ENCODE measurements around the gene SLC2A11.

GRCh38 chr22:23816537-23817049 is 22.2 kb downstream of the DERL3 start:
- PRO-cap = no peak

DNA sequence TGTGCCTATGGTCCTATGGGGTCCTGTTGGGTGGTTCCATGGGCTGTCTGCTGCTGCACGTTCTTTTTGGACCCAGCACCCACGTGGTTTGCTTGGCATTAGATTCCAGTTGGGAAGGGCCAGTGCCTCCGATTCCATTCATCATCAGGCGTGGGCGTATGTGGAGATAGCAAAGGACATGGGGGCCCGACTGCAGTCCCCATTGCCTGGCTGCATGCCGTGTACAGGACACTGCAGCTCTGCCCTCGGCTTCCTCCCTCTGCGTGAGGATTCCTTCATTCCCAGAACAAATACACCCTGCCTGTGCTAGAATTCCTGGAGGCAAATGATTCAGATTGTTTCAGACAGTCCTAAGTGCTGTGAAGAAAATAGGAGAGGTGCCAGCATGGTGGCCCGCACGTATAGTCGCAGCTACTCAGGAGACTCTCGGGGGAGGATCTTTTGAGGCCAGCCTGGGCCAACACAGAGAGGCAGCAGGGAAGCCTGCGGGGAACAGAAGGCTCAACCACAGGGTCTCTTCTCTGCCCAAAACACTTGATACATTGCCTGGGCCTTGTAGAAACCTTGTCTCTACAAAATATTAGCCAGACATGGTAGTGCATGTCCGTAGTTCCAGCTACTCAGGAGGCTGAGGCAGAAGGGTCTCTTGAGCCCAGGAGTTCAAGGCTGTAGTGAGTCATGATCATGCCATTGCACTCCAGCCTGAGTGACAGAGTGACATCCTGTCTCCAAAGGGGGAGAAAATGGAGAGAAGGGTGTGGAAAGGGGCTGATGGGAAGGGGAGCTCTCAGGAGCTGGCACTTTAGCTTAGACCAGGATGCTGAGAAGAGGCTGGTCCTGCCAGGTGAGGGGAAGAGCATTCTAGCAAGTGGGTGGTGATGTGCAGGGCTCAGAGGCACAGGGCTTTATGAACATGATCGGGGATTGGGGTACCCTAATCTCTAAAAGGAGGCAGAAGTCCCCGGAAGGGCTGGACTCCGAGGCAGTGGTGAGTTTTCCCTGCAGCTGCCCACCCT is 15.2 kb downstream of the DERL3 start:
- PRO-cap = no peak

DNA sequence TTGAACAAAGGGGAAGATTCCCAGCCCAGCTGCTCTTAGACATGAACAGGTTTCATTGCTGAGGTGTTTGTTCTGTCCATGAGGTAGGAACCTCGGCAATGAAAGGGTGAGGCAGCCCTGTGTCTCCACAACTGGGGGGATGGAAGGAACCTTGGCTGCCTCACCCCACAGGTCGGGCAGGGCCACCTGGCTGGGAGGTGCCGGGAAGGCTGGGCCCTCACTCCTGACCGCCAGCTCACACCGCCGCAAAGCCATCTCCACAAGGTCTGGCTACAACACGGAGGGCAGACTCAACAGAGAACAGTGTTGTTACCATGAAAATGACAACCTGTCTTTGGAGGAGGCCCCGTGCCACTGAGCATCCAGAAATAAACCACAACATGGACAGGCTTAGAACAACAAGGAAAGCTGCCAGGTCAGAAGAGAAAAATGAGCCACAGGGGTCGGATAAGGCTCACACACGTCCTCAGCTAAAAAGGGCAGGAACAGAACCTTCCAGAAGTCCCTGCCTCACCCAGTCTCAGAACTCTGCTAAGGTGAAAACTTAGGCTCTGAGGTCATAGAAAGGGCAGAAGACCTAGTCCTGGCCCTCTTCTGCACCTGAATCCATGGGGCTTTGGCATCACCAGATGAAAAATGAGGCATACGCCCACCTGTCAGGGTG is 3.0 kb downstream of the DERL3 start:
- PRO-cap = no peak

GRCh38 chr22:23857560-23858104 is at the start of gene SLC2A11:
TSS of gene SLC2A11 (plus strand) at chr22:23857875.
- PRO-cap = bidirectional peak, plus-strand start at chr22:23857885, minus-strand start at chr22:23857758

GRCh38 chr22:23858105-23858277 is 316 bp downstream of the SLC2A11 start:
- PRO-cap = no peak

GRCh38 chr22:23858278-23858719 is 624 bp downstream of the SLC2A11 start:
- PRO-cap = no peak

GRCh38 chr22:23893847-23894341 is 289 bp upstream of the MIF start:
- PRO-cap = bidirectional peak, plus-strand start at chr22:23894383, minus-strand start at chr22:23894257

- PRO-cap = no peak
Observed at GRCh38 chr22:23910793-23911239, 16.6 kb downstream of the MIF start.

- PRO-cap = no peak
Observed at GRCh38 chr22:23969745-23970535, 3.3 kb downstream of the DDTL start.

DNA sequence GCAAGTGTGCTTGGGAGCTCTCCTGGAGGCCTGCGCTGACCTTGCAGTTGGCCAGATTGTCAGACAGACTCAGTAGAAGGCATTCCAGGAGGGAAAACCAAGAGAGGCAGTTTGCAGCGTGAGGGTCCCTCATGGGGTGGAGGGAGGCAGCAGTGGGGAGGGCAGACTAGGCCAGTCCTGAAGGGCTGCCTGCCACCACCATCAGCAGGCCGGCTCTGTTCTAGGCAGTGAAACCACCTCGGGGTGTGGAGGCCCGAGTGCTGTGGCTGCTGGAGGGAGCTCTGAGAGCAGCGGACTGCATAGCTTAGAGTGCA is 31.0 kb upstream of the SUSD2 start:
- PRO-cap = no peak

- PRO-cap = unidirectional peak, plus-strand start at chr22:24155825; bidirectional peak, plus-strand start at chr22:24156522, minus-strand start at chr22:24156057
Observed at GRCh38 chr22:24155391-24156654, 25.5 kb upstream of the SUSD2 start.

- PRO-cap = no peak
Observed at GRCh38 chr22:24157844-24158484, 23.3 kb upstream of the SUSD2 start.

- PRO-cap = no peak
Observed at GRCh38 chr22:24166934-24167501, 14.3 kb upstream of the SUSD2 start.

DNA sequence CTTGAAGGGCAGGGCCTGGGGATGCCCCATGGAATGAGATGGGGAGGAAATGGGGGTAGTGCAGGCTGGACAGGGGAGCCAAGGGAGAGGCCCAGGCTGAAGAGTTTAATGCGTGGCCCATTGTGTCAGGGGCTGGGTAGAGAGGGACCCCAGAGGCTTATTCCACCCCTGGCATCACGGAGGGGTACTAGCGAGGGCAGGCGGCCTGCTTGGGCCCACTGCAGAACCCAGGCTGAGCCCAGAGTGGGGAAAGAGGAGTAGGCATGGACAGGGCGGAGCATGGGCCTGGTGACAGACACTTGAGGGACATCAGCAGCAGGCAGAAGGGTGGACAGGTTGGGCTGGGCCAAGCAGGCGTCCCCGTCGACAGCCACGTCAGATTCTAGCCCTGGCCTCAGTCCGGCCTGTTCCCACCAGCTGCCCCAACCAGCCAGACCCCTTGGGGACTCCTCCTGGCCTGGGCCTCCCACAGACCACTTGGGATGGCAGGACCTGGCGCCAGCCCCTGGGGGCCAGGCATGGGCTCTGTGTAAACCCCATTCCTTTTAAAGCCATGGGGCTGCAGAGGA is 4.8 kb upstream of the SUSD2 start:
- PRO-cap = no peak

DNA sequence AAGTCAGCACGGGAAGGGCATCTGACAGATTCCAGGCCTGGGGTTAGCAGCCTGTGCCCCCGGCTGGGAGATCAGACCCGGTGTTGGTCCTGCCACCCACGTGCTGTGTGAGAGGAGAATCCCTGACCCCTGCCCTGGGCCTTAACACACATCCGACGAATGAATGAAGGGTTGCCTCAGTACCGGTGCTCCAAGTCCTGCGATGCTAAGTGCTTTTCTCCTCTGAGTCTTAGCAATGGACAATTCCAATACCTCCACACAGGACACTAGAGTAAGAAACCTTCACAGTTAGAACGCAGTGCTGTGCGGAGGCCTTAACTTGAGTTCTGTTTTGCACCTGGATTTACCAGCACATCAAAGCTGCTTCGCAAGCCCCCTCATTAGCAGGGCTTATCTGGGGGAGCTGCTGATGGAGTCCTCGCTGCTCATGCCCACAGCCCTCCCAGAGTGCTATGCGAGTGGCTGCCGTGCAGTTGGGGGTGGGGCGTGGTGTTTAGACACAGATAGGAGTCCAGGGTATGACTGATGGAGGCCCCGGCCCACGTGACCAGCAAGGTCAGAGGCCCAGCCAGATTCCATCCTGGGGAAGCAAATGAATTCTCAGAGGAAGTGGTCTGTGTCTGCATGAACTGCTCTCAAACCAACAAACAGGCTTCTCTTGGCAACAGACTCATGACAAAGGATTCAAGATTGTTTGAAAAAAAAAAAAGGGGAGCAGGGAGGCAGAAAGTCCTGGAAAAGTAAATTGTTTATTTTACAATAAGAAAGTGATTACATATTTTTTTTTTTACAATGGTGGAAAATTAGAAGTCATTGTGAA is 6.4 kb upstream of the SPECC1L start:
- PRO-cap = no peak

DNA sequence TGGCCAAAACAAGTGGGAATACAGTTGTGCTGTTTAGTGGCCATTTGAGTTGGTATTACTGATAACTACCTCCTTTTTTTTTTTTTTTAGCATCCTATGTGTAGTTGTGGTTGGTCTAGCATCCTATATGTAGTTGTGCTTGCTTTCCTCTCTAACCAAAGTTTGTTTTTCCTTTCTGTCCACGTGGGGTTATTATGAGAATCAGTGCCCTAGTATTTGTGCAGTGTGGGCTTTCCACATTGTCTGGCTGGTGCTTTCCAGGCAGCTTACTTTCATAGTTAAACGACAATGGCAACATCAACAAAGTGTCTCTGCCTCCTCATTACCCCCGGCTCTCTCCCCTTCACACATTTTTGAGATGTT is 19.0 kb downstream of the SPECC1L start:
- PRO-cap = no peak

DNA sequence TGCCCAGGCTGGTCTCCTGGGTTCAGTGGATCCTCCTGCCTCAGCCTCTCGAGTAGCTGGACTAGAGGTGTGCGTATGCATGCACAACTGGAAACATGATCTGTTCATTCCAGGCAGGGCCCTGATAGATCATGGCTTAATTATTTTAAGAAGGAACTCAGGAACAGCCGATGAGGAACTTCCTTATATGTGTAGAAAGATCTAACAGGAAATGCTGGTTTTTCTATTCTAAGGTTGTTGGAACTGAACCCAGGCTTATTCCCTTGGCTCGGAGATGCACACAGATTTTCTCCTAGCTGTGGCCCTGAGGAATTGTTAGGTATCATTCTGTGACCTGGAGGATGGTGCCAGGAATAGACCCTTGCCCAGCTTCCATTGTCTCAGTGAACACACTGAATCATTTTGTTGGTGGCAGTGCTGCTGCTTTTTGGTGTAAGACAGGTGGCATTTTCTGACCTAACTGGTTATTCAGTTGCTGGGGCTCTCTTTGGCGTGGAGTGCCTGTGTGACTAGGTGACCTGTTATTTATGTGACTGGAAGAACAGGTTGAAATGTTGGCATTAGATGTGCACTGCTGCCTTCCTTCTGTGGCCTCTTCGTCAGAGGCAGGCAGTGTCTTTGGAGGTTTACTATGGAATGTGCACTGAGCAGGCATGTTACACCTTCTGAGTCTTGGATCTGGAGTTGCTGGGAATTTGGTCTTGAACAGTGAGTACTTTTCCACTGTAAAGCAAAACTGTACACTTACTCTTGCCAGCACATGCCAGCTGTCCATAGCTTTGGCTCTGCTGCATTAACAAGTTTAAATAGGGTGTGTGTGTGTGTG is 32.6 kb downstream of the SPECC1L start:
- PRO-cap = bidirectional peak, plus-strand start at position 258 of the sequence, minus-strand start at position 102 of the sequence

DNA sequence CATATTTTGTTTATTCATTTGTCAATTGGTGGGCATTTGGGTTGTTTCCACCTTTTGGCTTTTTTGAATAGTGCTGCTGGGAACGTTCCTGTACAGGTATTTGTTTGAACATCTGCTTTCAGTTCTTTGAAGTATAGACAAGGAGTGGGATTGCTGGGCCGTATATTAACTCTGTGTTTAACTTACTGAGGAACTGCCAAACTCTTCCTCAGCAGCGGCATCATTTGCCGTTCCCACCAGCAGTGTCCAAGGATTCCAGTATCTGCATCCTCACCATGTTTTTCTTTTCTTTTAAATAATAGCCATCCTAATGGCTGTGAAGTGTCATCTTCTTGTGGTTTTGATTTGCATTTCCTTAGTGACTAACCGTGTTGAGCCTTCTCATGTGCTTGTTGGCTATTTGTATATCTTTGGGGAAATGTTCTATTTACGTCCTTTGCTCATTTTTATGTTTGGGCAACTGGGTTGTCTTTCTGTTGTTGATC is 26.9 kb upstream of the ADORA2A start:
- PRO-cap = no peak

DNA sequence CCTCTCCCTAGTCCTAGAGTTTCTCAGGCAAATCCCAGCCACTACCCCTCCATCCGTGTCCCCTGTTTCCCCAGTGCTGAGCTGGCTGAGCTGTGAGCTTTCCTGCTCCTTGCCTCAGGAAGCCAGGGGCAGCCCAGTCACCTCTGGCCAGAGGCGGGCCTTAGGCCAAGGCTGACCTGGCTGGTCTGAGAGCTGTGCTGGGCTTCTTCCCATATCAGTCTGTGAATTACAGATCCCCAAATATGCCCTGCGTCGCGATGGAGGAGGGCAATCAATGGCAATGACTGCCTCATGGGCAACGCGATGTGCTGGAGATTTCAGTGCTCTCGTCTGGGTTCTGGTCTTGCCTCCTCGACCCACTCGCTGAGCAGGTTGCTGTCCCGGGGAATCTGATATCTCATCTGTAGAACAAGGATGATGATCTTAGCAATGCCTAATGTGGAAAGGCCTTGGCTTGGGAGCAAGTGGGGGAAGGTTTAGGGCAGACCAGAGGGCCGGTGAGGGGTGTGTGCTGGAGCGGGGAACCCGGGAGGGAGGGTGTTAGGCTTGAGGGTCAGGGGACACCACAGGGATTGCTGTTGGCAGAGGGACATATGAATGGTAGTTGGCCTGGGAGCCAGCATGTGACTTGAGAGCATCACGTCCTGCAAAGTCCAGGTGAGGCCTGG is 1.8 kb upstream of the ADORA2A start:
- PRO-cap = no peak

- PRO-cap = no peak
Observed at GRCh38 chr22:24493550-24494029, 1.5 kb upstream of the UPB1 start.